AG09319 (cell line): ENCODE results near the genes OR6M1 and ESAM.

- RRBS, result no CpG with 5 or more reads among the region's 15 CpGs
Observed at GRCh38 chr11:122779212-122779955, 58.9 kb upstream of the CRTAM start.

- RRBS, result no CpG with 5 or more reads among the region's 4 CpGs
Observed at GRCh38 chr11:123194300-123194663, 766 bp downstream of the CLMP start.

DNA sequence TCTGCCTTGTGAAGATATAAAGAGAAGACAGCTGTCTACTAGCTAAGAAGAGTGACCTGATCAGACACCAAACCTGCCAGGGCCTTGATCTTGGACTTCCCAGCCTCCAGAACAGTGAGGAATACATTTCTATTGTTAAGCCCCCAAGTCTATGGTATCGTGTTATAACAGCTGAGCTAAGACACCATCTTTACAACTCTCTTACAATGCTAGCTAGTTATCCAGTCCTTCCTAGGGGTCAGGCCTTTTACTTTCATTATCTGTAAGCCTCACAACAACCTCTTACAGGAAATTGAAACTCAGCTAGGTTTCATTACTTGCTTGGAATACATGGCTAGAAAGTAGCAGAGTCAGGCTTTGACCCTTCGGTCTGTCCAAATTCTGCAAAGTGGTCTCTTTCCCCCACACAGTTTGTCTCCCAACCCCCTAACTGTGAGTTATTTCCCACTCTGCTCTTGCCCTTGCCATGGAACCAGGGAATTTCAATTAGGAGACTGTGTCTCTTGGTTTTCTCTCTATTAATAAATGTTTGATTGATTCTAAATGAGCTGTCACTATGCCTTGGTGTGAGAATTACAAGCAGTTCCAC is 38.3 kb upstream of the CLMP start:
- RRBS, result no CpG with 5 or more reads among the region's 2 CpGs

DNA sequence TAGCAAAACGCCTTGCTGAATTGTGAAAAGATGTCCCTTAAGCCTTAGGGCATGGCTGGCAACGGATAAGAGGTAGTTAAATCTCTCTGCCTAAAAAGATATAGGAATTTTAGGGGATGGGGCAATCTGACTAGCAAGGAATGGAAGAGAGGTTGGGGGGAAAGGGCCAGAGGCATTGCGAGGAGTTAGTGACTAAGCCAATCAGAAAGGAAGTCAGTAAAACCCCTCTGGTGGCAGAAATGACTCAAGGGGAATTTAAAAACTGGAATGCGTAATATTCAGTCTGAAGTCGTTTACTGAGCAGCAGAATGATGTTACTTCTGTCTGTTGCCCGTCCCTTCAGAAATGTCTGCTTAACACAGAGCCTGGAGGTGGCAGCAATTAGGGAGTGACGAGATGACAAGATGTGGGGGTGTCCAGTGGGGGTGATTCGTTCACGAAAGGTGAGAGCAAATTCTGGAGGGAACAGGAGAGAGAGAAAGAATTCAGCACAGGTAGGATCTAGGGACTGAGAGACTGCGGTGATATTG is 107.7 kb upstream of the CLMP start:
- RRBS, result no CpG with 5 or more reads among the region's 10 CpGs

GRCh38 chr11:123430757-123431606 is 913 bp downstream of the GRAMD1B start:
- RRBS, result 2% methylated on average over 14 of the region's 66 CpGs

GRCh38 chr11:123487073-123487741 is 57.1 kb downstream of the GRAMD1B start:
- RRBS, result no CpG with 5 or more reads among the region's 8 CpGs

DNA sequence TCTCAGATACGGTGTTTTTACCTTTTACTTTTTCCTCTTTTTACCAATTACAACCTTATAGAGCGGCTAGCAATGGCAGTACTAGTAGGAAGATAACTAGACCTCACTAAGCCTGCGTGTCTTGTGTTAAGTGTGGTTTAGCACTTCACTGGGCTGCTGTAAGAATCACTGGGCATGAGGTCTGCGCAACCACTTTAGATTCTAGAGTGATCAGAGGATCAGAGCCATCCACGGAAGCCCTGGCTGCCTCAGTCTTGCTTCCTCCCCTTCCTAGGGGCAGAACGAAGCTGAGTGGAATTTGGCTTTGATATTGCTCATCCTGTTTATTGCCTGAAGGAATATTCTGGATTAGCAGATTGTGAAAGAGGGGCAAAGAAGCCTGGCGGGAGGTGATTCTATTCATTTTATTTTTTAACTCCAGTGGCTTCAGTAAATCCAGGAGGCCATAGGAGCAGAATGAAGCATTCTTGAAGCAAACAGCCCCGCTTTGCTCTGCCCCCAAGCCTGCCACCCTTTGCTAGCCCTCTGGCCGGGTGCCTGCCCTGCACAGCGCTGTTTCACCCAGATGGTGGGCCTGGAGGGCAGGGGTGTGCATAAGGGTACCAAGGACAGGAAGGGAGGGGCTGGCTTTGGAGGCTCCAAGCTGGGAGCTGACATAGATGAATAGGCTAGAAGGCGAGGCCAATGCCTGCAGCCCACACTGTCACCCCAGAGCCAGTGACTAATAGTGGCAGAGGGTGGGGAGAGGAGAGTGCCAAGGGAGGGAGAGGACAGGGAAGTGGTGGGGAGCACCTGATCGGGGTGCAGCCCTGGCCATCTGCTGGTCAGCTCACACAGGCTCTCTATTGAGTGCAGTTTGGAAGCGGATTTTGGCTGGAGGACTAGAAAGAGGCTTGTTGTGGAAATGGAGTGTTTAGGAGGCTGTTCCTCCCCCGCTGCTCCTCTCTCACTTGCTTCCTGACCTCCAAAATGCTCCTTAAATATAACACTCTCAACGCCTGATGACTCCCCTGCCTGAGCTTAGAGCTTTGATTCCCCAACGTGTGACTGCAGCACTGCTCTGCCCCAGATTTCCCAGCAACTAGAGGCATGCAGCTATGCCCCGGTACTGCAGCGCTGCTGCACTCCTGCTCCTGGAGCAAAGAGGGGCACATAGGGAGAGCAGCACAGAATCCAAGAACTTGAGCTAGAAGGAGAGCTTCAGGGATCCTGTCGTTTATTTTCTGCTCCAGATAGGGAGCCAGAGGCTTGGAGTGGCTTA is 88.9 kb downstream of the GRAMD1B start:
- RRBS, result no CpG with 5 or more reads among the region's 19 CpGs

- RRBS, result no CpG with 5 or more reads among the region's 15 CpGs
Observed at GRCh38 chr11:123526364-123526804, 96.3 kb downstream of the GRAMD1B start.

GRCh38 chr11:123544456-123545190 is 109.8 kb downstream of the SCN3B start:
- RRBS, result no CpG with 5 or more reads among the region's 13 CpGs

DNA sequence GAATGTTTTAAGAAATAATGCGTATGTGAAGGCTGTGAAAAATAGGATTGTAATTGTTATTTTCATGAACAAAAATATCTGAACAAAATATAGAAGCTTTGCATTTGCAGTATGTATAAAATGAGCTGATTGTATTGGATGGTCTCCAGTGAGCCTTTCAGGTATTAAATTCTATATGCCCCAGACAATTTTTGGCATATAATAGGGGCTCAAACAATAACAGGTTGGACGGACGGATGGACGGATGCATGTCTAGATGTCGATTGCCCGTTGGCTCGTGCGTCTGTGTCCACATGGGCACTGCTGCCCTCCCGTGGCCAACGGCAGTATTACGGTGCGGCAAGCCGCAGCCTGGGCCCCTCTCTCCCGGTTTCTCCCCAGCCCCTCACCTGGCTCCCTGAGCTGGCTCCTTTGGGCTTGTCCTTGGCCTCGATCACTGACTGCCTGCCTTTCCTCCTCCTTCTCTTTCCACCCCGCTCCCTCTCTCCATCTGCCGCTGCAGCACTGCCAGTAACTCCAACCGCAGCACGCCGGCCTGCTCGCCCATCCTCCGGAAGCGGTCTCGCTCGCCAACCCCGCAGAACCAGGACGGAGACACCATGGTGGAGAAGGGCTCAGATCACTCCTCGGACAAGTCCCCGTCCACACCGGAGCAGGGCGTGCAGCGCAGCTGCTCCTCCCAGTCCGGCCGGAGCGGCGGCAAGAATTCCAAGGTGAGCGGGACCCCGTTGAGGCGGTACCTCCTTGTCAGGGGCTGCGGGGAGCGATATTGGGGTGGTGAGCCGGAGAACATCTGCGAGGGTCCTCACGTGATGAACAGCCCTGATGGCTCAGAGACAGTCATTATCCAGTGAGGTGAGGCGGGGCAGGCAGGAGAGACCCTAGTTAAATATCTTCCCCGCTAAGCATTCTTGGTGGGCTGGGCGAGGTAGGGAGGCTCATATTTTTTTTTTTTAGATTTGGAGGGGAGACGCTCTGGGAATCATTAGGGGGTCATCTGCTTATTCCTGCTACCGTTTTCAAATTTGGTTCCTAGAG is 77.2 kb downstream of the SCN3B start:
- RRBS, result 89% methylated on average over 14 of the region's 49 CpGs

- RRBS, result no CpG with 5 or more reads among the region's 8 CpGs
Observed at GRCh38 chr11:123702165-123702501, 39.3 kb downstream of the ZNF202 start.

GRCh38 chr11:123806250-123806665 is at the start of gene OR6M1:
Gene OR6M1 (minus strand): TSS chr11:123806349.
- RRBS, result no CpG with 5 or more reads among the region's 4 CpGs

GRCh38 chr11:124115983-124116296 is 690 bp downstream of the VWA5A start:
- RRBS, result 0% methylated on average over 1 of the region's 5 CpGs

DNA sequence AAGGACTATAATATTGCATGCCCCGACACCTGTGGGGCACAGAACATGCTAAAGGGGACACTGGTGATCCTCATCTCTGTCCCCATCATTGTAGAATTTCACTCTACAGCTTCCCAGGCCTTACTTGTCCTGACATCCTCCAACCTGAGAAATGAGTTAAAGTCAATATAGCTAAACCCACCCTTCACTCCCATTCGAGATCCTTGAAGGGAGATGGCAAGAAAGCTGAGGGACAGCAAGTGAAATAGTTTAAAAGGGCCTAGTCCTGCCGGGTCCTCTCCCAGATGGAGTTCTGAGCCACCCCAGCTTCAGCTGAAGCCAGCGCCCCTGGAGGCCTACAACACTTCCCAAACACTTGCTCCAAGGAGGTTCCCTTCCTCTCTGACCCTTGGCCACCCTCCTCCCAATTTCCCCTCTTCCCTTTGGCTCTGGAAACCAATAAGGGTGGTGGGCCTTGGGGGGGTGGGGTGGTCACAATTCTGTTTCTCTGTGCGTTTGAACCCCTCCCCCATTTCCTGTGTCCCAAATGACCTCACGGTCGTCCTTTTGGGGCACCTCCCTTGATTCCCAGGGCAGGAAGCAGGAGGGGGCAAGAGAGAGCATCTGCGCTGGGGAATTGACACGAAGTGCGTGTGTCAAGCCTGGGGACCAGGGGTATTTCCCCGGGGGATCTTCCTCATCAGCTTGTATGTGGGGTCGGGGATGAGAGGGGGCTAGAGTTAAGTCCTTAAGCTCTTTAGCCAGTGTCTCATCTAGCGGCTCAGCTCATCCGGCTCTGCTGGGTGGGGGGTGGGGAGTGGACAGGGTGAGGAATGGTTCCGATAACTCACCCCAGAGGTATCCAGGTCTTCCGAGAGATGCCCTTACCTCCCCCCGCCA is 851 bp downstream of the ESAM start:
- RRBS, result no CpG with 5 or more reads among the region's 17 CpGs

DNA sequence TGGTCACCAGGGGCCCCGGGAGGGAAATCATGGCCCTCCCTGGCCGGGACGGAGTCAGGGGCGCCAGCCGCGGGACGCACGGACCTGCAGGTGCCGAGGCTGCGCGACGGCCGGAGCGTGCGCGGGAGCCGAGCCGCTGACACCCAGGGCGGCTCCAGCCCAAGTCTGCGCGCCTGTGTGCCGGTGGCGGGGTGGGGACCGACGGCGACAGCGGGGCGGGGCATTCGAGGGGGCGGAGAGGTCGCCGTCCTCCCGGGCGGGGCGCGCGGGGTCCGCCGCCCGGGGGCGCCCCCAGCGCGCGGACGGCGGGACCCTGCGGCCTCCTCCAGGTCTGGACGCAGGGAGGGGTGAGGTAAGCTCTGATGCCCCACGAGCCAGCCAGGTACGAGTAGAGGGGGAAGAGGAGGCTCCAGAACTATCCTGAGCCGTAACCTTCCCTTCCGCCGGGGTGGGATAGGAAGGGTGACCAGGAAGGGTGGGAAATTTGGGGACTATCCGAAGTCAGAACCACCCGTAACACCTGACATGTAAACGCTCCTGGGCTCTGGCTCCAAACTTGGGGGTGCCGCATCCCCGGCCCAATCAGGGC is at the start of gene ESAM:
Gene ESAM, minus strand, starts transcription at position 167 of the 589 bp plus-strand sequence.
- RRBS, result 2% methylated on average over 33 of the region's 58 CpGs

DNA sequence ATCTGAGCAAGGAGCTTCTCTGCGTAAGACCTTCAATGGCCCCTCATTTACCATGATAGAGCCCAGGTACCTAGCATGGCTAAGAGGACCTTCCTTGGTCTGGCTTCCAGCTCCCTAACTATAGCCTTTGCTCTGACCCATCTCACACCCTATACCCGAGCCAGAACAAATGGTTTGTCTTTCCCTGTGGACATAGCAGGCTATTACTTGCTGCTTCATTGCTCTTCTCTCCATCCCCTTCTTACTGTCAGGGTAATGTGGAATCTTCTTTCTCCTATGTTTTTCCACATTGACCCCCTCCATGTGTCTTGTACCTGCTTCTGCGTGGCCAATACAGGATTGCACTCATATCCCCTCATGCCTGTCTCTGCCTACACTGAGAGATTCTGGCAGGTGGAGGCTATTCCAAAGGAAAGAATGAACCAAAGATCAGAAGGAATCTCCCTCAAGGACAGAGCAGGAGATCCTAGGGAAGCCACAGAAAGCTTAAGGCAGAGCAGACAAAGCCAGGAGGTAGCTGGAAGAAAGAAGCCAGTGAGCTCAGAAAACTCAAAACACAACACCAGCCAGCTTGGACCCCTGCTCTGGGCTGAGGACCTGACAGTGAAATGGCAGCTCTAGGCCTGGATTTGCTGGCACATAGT is 5.2 kb downstream of the ROBO4 start:
- RRBS, result no CpG with 5 or more reads among the region's 3 CpGs

- RRBS, result no CpG with 5 or more reads among the region's 17 CpGs
Observed at GRCh38 chr11:125338335-125339554, 157.3 kb downstream of the FEZ1 start.

GRCh38 chr11:125443756-125444400 is 52.2 kb downstream of the FEZ1 start:
- RRBS, result no CpG with 5 or more reads among the region's 16 CpGs

DNA sequence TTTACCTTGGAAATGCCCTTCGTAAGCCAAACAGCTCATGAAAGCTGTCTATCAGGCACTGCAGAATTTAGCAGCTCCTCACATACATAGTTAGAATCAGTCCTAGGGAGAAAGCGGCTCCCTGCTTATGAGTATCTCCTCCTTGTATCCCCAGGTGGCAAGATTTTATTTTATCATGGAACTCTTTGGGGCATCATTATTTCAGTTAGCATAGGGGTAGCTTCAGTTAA is 4.8 kb upstream of the EI24 start:
- RRBS, result no CpG with 5 or more reads among the region's 2 CpGs